HCT116 (cell line): Measurements from ENCODE around the genes AFDN and C6orf120.

DNA sequence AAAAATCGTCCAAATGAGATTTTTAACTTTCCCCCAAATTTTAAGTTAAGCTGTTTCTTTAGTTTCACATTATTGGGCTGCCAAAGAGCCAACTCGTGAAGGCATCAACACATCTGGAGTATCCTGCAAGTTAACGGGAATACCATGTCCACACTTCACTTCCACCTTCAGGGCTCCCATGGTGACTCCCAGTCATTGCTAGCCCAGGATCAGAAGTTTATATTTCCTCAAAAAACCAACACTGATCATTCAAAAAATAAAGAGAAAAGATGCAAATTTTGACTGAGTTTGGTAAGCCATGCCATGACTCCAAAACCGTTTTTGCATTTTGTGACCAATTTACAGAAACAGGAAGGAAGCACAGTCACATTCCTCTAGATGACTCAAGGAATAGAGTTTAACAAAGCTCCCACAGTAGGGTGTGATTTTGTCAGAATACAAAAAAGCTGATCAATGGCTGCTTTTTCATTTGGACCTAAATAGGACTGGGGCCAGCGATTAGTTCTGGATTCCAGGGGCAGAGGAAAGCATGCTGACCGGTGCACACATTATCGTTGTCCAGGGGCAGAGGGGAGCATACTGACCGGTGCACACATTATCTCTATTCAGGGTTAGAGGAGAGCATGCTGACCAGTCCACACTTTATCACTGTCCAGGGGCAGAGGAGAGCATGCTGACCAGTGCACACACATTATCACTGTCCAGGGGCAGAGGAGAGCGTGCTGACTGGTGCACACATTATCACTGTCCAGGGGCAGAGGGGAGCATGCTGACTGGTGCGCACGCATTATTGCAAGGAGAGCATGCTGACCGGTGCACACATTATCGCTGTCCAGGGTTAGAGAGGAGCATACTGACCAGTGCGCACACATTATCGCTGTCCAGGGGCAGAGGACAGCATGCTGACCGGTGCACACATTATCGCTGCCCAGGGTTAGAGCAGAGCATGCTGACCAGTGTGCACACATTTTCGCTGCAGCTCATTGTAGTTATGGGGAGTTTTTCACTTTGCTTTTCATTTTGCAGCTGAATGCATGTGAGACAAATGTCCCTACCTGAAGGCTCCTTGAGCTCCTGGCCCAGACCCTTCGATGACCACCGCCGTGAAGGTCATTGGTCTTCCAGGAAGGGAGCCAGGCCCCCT is 179.2 kb upstream of the AFDN start:
- RRBS: no CpG with 5 or more reads among the region's 21 CpGs

- RRBS: 73% methylated on average over 4 of the region's 29 CpGs
Measured at GRCh38 chr6:167795875-167796605, 30.7 kb upstream of the AFDN start.

DNA sequence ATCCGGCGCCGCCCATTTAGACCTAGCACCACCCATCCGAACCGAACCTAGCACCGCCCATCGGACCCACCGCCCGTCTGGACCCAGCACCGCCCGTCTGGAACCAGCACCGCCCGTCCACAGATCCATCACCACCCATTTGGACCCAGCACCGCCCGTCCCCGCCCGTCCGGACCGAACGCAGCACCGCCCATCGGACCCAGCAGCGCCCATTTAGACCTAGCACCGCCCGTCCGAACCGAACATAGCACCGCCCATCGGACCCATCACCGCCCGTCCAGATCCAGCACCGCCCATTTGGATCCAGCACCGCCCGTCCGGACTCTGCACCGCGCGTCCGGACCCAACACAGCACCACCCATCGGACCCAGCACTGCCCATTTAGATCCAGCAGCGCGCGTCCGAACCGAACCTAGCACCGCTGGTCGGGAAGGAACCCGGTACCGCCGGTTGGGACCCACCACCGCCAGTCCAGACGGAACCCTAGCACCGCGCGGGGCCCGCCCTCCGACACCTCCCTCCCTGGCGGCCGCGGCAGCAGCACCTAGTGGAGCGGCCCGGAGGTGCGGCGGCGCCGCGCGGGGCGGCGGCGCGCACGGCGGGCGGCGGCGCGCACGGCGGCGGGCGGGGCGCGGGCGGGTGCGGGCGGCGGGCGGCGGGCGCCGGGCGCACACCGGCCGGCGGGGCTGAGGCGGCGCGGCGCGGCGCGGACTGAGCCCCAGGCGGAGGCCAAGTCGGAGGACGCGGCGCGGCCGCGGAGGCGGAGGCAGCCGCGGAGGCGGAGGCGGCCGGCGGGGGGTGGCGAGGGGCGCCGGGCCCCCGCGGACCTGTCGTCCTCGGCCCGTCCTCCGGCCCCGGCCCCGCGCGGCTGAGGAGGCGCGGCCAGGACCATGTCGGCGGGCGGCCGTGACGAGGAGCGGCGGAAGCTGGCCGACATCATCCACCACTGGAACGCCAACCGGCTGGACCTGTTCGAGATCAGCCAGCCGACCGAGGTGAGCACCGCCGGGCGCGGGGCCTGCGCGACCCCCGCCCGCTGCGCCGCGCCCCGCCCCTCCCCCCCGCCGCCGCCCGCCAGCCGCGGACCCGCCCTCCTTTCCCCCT is at the start of gene AFDN:
Gene AFDN (plus strand): TSS at position 669 of the 1,104 bp plus-strand sequence.
- RRBS: 1% methylated on average over 40 of the region's 165 CpGs

DNA sequence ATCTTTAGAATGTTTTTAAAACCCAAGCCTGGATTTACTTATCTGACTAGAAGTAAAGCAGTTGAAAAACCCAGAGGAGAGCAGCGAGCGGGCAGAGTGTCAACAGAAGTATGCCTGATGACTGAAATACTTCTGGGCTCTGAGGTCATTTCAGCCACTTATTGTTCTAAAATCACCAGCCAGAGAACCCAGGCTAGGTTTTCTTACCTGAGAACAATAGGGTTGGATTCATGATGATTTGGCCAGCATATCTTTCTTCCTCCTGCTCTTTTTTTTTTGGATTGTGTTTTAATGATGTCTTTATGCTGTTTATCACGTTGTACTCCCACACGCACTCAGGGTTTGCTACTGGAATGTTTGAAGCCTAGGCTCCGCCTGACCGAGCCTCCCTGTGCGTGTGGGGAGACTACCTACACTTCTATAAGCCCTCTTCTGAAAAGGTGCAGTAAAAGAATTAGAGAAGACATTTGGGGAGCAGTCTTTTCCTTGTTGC is 63.0 kb upstream of the KIF25 start:
- RRBS: no CpG with 5 or more reads among the region's 7 CpGs

- RRBS: no CpG with 5 or more reads among the region's 14 CpGs
Measured at GRCh38 chr6:168078065-168078681, 839 bp downstream of the FRMD1 start.

DNA sequence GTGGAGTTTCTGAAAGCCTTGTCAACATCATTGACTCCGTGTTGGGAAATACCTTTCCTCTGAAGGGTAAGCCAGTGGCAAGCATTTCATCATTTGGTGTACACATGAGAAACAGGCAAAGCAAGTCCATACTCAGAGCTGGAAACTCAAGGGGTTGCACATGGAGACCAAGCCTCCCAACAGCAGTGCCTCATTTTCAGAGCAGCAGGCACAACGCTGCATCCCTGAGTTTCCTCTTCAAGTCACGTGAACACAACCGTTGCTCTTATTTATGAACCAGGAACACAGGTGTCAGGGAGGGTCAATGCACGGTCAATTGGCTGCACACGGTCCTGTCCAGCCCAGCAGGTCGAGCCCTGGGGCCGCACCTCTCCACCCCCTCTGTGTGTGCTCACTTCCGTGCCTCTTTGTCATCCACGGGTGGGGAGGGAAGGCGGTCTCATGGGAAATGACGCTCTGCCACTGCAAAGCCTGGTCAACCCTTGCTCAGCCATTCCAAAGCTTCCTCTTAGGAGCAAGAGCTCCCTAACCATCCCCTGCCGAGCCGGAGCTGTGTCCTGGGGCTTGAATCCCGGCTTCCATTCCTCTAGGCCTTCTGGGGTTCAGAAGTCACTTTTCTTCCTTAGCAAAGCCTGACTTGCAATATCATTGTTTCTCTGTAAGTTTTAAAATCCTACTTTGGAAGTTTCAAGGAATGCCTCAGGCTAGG is 38.7 kb downstream of the DACT2 start:
- RRBS: no CpG with 5 or more reads among the region's 15 CpGs

GRCh38 chr6:168318946-168319602 is 503 bp downstream of the DACT2 start:
- RRBS: no CpG with 5 or more reads among the region's 62 CpGs

- RRBS: no CpG with 5 or more reads among the region's 14 CpGs
Measured at GRCh38 chr6:168961227-168961699, 292.4 kb downstream of the THBS2 start.

- RRBS: no CpG with 5 or more reads among the region's 21 CpGs
Measured at GRCh38 chr6:169340306-169340772, 86.7 kb upstream of the THBS2 start.

DNA sequence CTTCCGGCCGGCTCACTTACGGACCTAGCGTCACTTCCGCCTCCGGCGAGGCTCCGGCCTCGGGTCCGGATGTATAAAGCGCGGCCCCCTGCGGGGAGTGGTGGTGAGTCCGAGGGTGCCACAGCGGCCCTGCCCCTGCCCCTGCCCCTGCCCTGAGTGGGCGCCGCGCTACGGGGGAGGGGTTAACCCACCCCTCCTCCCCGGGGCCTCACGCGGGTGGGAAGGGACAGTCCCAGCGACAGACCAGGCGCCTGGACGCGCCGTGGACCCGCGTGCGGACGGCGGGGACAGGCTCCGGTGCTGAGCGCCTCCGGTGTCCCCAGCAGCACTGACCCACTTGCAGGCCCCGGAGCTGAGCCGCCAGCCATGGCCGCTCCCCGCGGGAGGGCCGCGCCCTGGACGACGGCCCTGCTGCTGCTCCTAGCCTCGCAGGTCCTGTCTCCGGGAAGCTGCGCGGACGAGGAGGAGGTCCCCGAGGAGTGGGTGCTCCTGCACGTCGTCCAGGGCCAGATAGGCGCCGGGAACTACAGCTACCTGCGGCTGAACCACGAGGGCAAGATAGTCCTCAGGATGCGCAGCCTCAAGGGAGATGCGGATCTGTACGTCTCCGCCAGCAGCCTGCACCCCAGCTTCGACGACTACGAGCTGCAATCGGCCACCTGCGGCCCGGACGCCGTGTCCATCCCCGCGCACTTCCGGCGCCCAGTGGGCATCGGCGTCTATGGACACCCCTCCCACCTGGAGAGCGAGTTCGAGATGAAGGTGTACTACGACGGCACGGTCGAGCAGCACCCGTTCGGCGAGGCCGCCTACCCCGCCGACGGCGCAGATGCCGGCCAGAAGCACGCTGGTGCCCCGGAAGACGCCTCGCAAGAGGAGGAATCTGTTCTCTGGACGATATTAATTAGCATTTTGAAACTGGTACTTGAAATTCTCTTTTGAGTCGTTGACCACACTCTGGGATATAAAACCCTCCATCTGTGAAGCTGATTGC is at the start of gene C6orf120:
Gene C6orf120 (plus strand): TSS at position 33 of the 994 bp plus-strand sequence.
- RRBS: under 1% methylated on average over 29 of the region's 95 CpGs

DNA sequence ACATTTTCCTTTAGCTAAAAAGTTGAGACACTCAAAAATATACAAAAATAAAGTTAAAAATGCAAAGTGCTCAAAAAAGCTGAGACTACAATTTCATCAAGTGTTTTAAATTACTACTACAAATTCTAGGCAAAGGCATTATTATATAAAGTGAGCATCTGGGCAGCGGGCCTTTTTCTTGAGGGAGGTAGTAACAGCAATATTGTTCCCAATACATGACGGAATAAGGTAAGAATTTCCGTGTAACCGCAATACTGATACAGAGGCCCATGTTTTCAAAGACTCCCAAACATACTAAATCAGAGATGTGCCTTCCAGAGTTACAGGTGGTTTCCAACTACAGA is 1.9 kb downstream of the PHF10 start:
- RRBS: no CpG with 5 or more reads among the region's 4 CpGs

GRCh38 chr6:170025061-170025269 is 265.9 kb downstream of the DLL1 start:
- RRBS: no CpG with 5 or more reads among the region's 4 CpGs

DNA sequence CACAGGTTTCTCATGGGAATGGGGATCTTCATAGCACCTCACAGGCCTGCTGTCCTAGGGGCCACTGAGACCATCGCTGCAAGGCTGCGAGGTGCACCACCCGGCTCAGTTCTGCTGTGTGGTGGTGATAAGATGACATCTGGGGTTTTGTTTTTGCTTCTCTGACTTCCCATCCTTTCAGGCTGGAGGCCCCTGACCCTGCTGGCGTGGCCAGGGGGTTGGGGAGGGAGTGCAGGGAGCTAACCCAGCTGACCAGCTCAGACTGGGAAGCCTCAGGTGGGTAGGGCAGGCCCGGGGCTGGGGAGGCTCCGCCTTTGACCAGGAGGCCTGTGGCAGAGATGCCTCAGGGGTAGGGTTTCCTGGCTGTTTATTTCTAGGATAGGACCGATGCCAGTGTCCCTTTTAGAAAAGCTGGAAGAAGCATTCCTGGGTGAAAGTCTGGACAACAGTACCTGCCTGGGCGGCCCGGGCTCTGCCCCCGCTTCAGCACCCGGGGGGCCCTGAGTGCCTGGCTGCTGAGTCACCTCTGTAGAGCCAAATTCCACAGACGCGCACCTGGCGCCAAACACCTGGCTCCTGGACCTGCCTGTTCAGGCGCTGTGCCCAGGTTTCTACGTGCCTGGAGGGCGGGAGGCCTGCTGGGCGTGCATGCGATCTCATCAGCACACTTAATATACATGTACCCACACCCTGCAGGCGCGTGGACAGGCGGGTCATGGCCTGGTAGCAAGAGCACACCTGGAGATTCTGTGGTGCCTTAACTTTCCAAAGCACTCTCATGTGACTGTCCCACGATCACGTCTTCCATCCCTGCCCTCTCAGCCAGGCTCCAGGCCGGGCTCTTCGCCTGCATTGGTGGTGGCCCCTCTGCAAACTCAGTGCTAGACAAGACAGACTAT is 264.6 kb downstream of the DLL1 start:
- RRBS: no CpG with 5 or more reads among the region's 26 CpGs

- RRBS: no CpG with 5 or more reads among the region's 23 CpGs
Measured at GRCh38 chr6:170046054-170046568, 244.8 kb downstream of the DLL1 start.

- RRBS: no CpG with 5 or more reads among the region's 23 CpGs
Measured at GRCh38 chr6:170146877-170147563, 143.9 kb downstream of the DLL1 start.

GRCh38 chr6:170175953-170176643 is 114.8 kb downstream of the DLL1 start:
- RRBS: 90% methylated on average over 19 of the region's 42 CpGs

GRCh38 chr6:170269243-170269998 is 21.5 kb downstream of the DLL1 start:
- RRBS: 92% methylated on average over 5 of the region's 23 CpGs

- RRBS: 89% methylated on average over 51 of the region's 89 CpGs
Measured at GRCh38 chr6:170296268-170296957, 5.5 kb upstream of the DLL1 start.

DNA sequence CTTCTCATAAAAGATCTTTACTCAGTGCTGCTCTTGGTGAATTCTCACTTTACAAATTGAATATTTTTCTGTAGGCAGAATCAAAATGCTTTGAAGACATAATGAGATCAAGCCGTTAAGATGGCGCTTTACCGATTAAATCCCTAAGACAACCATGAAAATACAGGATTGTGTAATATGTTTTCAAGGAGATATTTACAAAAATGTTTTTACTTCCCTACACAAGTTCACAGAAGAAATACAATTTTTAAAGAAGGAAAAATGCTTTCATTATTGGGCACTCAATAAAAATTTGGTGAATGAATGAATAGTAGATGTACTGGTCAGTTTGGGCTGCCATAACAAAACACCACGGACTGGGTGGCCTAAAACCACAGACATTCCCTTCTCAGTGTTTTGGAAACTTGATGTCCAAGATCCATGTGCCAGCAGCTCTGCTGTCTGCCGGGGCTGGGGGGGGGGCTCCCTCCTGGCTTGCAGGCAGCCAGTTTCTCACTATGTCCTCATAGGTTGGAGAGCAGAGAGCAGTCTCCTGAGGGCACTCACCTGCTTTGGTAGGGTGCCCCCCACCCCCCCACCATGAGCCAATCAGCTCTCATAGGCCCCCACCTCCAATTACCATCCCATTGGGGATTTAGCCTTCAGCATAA is 61.9 kb downstream of the FAM120B start:
- RRBS: no CpG with 5 or more reads among the region's 5 CpGs

DNA sequence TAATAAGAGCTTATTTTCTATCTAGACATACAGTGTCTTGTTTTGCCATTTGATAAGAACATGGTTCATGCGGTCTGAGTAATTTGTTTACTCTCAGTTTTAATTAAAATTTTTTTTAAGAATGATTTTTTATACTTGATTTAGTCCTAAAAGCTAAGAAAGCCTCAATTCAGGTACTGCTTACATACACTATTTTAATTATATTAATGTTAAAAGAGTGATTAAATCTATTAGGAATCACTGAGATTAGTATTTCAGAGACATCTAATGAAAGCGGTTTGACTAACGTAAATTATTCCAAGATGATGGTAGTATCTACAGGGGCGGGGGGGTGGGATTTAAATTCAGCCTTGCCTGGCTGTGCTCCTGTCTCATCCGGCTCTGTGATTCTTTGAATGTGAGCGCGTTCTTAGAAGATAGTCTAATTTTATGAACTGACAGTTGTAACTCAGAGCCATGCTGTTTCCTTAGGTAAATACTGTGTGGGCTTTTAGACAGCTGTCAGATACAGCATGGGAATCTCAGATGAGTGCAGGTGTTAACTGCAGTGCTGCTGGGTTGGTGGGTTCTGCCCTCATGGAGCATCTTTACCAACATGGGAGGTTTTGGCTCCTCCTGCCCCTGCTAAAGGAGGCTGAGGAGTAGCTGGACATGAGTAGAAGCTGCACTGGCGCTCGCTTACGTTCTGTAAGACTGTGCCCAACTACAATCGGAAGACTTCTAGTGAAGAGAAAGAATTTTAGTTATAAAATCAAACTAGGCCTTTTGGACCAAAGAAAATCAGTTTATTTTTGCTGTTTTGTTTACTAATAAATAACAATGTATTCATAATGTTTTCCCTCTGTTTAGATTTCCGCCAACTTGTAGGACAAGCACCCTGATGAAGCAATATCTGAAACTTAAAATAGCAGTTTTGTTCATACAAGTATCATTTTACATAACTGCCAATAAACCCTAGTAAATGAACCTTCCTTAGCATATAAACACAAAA is 65.8 kb downstream of the FAM120B start:
- RRBS: no CpG with 5 or more reads among the region's 12 CpGs